Right ventricle myocardium (tissue), 1 donor: ENCODE data around the gene GGT7.

- PRO-cap, 2 experiments, result no peak in any of the 2 experiments
These were observed 9.8 kb downstream of the DYNLRB1 start for GRCh38 chr20:34525750-34526598.

- PRO-cap, 2 experiments, result no peak in any of the 2 experiments
These were observed 17.9 kb upstream of the MAP1LC3A start for GRCh38 chr20:34540483-34541183.

DNA sequence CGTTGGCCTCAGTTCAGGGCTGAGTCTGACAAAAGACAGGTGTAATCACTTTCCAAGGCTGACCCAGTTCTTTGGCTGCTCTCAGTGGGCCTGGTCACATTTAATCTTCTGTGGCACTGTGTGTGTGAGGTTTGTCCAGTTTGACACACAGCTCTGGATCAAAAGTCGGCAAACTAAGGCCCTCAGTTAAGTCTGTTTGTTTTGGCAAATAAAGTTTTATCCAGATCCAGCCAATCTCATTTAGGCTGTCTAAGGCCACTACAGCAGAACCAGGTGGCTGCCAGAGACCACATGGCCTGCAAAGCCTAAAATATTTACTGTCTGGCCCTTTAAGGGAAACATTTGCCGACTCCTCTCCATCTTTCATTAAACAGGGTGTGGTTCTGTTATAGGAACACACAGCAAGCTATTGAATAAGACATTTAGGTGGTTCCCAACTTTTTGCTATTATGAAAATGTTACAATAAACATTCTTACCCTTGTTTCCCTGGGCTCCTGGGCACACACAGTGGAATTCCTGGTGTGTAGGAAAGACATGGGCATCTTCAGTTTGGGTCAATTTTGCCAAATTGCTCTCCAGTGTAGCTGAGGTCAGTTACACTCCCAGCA lies 4.9 kb upstream of the MAP1LC3A start:
- PRO-cap, 2 experiments, result no peak in any of the 2 experiments

DNA sequence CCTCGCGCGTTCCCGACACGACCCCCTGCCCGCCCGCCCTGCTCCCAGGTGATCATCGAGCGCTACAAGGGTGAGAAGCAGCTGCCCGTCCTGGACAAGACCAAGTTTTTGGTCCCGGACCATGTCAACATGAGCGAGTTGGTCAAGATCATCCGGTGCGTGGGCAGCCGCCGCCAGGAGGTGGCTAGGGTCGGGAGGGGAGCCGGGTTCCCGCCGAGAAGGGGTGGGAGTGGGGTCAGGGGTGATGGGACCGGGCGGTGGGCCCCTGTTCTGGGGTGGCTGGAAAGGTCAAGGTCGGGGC lies 731 bp downstream of the MAP1LC3A start:
- PRO-cap, 2 experiments, result no peak in any of the 2 experiments

DNA sequence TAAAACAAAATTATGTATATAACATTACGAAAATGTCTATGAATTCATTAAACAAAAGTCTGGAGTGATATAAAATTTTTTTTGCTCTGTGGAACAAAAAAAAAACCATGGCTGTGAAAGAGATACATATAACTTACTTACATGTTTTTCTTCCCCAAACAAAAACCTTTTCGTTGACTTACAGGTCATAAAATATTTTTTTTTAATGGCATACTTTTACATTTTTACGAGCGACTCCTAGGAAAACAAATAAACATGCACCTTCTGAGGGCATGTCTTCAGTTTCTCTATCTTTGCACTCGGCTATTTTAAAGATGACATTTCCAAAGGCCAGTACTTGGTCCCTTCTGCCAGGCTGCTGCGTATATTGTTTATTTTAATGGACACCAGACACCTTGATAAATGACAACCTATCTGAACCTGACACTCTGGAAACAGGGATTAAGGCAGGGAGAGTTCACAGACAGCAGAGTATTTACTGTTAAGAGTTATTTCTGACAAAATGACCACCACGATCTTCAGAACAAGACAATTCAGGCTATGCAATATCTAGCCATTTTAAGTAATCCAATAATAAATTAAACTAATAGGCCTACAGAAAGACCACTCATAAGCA lies 49.4 kb downstream of the PIGU start:
- PRO-cap, 2 experiments, result peak in 1 of 2 experiments; most common plus-strand start position 426 of the sequence (in 1); most common minus-strand start position 349 of the sequence (in 1)

DNA sequence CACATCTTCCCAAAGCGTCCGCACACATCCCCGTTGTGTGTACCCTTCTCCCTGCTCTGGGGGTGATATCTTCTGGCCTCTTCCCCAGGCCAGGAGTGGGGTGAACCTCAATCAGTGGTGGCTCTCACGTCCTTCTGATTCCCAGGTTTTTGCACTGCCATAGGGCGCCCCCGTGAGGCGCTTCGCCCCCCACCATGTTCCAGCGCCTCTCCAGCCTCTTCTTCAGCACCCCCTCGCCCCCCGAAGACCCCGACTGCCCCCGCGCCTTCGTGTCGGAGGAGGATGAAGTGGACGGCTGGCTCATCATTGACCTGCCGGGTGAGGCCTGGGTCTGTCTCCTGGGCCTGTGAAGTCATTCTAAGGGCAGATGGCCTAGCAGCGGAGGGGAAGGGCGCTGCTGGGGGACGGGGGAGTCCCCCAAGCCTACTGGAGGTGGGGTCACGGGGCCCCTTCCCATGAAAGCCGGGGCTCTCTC lies 4.4 kb downstream of the TP53INP2 start:
- PRO-cap, 2 experiments, result no peak in any of the 2 experiments

- PRO-cap, 2 experiments, result peak in 2 of 2 experiments; most common plus-strand start chr20:34709298 (in 1); most common minus-strand start chr20:34709208 (in 1)
These were observed 5.1 kb downstream of the TP53INP2 start for GRCh38 chr20:34709021-34709894.

DNA sequence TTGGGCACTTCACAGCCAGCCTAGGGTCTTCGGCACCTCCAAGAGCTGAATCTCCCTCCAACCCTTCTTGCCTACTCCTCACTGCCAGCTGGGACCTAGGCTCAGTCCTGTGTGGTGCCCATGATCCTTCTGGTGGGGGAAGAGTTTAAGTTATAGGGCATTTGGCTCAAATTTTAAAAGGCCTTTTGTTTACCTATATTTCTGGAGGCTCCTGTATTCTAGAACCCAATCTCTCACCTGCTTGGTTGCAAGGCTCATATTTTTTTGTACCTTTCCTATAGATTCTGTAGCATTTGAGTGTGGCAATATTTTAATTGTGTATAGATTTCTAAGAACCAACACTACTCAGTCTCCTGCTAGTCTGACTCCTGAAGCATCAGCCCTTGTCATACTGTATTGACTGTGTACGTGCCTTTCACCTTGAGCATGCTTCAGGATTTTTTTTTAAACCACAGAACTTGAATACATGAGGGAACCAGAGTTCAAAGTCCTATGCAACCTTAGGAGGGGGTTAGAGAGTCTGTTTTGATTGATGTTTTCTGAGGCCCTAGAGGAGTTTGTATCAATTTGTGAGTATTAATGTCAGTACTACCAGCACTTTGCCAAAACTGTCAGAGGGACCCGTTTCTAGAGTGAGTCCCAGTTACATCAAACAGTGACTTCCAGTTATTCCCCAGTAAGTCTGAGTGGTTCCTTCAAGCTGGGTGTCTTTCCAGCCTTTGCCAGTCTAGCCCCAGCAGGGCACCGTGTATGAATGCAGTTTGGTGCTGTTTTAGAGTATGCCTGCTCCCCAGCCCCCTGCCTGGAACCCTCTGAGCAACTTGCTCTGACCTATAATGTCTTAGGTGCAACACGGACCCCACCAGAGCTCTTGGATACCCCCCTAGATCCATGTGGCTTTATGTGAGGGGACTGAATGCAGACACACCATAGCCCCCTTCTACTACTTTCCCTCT lies 8.4 kb downstream of the TP53INP2 start:
- PRO-cap, 2 experiments, result no peak in any of the 2 experiments

GRCh38 chr20:34863273-34863792 lies 9.3 kb downstream of the GGT7 start:
- PRO-cap, 2 experiments, result no peak in any of the 2 experiments

- PRO-cap, 2 experiments, result peak in 2 of 2 experiments; most common plus-strand start chr20:34873008 (in 2); most common minus-strand start chr20:34872856 (in 2)
These were observed at the start of gene GGT7 for GRCh38 chr20:34872567-34873171. GGT7 (minus strand) TSS chr20:34872856.

GRCh38 chr20:34875659-34876509 lies 528 bp upstream of the ACSS2 start:
- PRO-cap, 2 experiments, result peak in 2 of 2 experiments; most common minus-strand start chr20:34876139 (in 1)

DNA sequence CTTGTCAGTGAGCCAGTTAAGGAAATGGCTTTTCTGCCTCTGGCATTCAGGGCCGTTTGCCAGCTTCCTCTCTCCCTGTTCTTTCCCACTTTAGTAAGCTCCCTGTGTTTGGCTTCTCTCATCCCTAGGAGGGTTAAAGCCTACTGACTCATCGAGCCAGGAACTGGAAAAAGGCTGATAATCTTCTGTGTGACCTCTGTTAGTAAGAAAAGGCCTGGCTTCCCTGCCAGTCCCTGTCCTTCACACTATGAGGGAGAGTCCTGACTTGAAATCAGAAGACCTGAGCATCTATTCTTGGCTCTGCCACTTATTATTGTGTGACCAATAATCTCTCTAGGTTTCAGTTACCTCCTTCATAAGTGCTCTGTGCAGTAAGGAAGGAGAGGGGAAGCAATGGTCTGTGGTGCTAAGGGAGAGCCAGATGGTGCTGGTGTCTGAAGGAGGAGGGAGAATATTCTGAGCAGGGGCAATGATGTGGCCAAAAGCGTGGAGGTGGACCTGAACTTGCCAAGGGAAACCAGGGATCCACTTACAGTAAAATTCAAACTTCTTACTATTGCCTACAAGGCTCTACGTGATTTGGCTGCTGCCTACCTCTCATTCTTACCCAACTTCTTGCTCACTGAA lies 31.4 kb downstream of the ACSS2 start:
- PRO-cap, 2 experiments, result peak in 2 of 2 experiments; most common plus-strand start position 356 of the sequence (in 2); most common minus-strand start position 249 of the sequence (in 2)

DNA sequence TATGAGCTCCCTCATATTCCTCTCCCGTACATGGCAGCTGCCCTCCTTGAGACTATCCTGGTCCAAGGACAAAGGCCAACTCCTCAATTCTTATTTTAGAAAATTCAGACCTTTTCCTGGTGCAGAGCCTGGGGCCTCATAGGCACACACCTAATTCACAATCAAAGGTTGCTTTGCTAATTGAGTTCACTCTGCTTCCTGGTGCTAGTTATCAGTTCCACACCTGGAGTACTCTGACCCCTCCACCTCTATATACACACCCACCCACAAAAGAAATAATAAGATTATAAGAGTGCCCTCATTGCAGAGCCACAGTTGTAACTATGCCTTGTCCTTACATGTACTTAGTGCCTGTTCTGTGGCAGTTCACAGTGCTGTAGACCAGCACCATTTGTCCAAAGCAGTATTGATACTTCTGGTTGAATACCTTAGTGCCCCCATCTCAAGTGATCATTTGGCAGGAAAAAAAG lies 38.7 kb downstream of the GSS start:
- PRO-cap, 2 experiments, result no peak in any of the 2 experiments

DNA sequence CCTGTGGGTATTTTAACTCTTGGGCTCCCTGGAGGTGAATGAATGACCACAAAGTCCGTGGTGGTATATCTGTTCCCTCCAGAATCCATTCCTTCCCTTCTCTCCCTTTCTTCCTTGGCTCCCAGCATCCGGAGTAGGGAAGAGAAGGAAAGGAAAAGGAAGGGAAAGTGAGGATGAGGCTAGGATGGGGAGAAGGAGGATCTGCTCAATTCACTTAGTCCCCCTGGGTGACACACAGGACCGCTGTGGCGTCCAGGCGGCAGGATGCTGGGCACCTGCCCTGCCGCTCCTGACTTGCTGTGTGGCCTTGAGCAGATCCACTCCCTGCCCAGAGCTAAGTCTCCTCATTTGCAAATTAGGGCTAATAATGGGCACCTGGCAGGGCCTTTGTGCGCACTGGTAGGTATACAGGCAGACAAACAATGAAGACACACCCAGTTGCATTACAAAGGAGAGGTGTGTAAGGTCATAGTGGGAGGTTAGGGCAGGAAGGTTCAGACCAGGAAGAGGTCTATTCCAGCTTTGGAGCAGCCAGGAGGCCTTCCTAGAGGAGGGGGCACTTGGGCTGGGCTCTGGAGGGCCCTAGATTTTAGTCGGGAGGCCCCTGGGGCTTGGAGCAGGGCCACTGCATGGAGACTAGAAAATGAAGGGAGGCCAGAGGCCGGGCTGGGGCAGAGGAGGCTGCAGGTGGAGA lies 28.3 kb downstream of the MYH7B start:
- PRO-cap, 2 experiments, result no peak in any of the 2 experiments

DNA sequence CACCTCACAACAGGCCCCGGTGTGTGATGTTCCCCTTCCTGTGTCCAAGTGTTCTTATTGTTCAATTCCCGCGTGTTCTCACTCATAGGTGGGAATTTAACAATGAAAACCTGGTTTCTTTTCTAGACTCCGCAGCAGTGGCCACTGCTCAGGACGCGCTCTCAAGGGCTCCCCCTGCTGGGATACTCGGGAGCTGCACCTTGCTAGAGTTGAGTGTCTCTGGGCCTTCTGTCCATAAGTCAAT lies 8.3 kb upstream of the CEP250 start:
- PRO-cap, 2 experiments, result no peak in any of the 2 experiments

- PRO-cap, 2 experiments, result no peak in any of the 2 experiments
These were observed 10.1 kb downstream of the ROMO1 start for GRCh38 chr20:35709147-35709890.

DNA sequence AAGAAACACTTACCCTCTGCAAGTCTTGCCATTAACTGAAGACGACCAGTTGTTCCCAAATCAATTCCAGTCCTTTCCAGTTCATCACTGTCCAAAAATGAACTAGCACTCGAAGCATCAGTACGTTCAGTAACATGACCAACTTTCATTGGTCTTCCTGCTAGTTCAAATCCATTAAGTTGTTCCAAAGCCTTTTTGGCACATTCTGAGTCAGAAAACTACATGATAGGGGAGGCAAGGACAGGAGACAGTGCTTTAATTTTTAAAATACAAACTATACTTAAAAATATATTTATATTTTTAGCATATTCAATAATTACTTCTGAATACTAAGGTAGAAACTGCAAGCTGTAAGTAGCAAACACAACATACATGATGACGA lies 15.0 kb downstream of the ROMO1 start:
- PRO-cap, 2 experiments, result no peak in any of the 2 experiments

DNA sequence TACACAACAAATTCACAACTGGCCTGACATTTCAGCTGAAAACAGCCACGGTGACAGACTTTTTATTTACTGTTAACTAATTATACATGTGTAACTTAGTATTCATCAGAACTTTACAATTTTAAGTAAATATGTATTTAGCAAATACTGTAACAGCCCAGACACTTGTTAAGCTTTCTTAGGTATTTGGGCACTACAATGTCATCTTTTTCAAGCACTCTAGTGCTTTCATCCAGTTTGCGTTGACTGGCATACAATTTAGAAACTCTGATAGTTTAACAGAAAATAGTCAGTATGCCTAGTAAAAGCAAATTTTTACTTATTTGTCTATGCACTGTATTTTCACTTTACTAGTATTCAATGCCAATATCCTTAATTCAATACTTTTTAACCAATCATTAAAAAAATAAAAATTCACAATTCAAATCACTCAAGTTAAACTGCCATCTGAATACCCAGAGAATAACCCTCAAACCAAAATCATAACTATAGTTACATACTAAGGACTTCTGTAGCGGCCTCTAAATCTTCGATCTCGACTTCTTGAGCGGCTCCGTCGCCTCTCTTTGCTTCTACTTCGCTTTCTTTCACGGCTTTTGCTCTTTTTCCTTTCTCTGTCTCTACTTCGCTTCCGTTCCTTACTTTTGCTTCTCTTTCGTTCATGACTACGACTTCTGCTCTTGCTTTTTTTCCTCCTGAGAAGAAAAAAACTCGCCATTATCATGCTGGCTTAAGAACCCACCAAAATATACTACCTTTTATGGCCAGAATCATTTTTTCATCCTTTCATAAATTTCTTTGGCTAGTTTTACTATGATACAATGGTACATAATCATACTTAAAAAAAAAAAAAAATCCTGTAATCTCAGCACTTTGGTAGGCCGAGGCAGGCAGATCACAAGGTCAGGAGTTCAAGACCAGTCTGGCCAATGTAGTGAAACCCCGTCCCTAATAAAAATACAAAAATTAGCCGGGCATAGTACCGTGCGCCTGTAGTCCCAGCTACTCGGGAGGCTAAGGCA lies 10.3 kb downstream of the RBM39 start:
- PRO-cap, 2 experiments, result no peak in any of the 2 experiments

GRCh38 chr20:35832183-35832773 lies 60.5 kb downstream of the PHF20 start:
- PRO-cap, 2 experiments, result no peak in any of the 2 experiments

- PRO-cap, 2 experiments, result no peak in any of the 2 experiments
These were observed 15.7 kb upstream of the EPB41L1 start for GRCh38 chr20:36138762-36139276.